Temporal lobe (tissue), 2 donors: Measurements from ENCODE around the gene SCYGR6.

- RAMPAGE, long total RNA = no peak
Observed at GRCh38 chr2:227406352-227406686, 18.6 kb upstream of the SCYGR1 start.

DNA sequence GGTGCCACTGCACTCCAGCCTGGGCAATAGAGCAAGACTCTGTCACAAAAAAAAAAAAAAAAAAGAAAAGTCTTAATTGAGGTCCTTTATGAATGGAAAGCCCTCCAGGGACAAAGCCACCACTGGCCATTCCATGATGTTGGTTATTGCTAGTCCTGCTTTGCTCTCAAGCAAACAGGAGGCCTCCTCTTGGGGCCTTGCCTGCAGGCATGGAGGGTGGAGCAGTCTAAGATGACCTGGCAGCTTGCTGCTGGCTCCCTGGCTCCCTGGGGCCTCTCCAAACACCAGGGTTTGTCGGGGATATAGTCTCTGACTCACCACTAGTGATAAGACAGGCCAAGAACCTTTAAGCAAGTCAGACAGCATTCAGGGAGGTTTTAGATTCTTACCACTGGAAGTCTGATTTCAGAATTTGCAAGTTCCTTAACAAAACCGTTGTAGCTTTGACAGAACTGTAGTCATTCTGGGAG is 5.8 kb upstream of the AGFG1 start:
- RAMPAGE, long total RNA = no peak

DNA sequence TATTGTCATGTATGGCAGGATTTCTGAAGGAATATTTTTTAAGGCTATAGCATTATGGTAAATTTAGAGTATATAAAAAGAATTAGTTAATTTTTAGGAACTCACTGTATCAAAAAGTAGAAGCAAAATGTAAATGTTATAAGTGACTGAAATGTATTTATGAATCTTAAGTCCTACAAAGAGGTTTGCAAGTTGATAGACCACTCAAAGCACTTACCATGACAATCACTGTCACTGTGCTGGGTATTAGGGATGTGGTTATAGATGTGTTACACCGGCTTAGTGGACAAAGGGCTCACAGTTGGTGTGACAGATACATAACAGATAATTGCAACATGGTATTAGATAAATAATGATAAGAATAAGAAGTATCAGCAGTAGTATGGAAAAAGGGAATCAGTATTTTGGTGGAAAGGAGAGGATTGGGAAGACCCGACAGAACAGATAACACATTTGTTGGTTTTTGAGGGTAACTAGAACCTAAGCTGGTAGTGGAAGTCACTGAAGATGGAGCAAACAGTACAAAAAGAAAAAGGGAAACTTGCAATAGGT is 21.6 kb downstream of the AGFG1 start:
- RAMPAGE, long total RNA = no peak

GRCh38 chr2:227555982-227557177 is 42.3 kb upstream of the SCYGR2 start:
- RAMPAGE, long total RNA = no peak

DNA sequence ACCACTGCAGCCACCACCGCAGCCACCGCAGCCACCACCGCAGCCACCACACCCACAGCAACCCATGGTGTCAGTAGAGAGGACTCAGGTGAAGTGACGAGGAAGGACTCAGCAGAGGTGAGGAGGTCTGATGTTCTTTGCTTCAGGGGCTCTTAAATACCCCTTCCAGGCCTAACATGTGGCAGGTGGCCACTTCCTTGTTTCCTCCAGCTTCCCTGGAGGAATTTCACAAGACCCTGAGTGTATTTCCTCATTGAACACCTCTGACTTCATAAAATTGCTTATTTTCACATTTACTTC is at the start of gene SCYGR6:
TSS of gene SCYGR6 (minus strand) at position 66 of the 300 bp plus-strand sequence.
- RAMPAGE, long total RNA = no peak

DNA sequence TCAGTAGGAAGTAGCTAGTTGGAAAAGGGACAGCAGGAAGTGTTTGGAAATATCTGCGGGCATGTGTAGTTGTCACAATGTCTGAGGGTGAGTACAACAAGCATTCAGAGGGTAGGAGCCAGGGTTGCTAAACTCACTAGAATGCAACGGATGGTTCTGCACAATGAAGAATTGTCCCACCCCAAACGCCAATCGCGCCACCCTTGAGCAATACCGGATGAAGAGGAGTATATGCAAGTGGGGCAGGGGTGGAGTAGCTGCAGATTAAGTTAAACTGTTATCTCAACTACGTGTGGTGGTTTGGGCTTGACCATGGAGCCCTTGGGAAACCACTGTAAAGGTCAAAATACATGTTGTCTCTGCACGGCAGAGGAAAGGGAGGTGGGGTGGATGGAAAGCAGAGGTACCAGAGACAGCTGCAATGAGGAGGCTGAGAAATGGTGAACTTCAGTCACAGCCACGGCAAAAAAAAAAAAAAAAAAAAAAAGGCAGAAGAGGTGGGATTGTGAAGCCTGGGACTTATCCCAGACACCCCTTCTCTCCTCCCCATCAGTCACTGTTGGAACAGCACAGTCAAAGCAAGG is 5.2 kb downstream of the CCL20 start:
- RAMPAGE, long total RNA = no peak

GRCh38 chr2:228839530-228840120 is 431.5 kb downstream of the PID1 start:
- RAMPAGE, long total RNA = no peak

DNA sequence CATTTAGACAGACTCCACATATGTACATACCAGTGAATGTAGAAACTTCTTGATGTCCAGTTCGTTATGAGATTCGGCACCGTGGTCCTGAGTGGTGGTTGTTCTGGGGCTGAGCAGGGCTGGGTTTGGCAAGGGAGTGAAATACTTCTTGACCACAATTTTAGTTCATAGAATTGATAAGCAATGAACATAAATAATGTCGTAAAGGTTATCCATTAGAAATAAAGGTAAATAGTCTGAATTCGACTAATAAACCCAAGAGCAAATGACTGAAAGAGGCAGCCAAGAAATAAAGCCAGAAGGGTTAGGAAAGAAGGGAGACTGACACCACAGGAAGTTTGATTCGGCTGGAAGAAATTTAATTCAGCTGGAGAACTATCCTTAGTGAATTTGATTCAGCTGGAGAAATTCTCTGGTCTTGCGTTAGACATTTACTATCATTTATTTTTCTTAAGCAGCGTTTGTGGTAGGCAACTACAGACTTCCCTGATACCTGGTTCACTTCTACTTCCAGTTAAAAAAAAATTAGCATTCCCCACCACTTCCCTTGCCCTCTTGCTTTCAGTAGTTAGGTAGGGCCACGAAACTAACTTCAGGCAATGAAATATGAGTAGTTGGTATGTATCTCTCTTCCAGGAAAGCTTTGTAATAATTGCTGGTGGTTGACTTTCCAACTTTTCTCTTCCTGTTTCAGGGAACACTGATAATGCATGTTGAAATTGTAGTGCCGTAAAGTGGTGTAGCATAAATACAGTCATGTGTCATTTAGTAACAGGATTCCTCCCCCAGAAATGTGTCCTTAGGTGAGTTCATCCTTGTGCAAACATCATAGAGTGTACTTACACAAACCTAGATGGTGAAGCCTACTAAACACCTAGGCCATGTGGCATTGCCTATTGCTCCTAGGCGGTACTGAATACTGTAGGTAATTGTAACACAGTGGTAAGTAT is 429.5 kb downstream of the PID1 start:
- RAMPAGE, long total RNA = no peak

GRCh38 chr2:229098609-229099358 is 172.3 kb downstream of the PID1 start:
- RAMPAGE, long total RNA = no peak

- RAMPAGE, long total RNA = no peak
Observed at GRCh38 chr2:229117267-229118256, 153.5 kb downstream of the PID1 start.

- RAMPAGE, long total RNA = no peak
Observed at GRCh38 chr2:229179511-229180034, 91.5 kb downstream of the PID1 start.

GRCh38 chr2:229255705-229256462 is 15.2 kb downstream of the PID1 start:
- RAMPAGE, long total RNA = no peak

- RAMPAGE, long total RNA = no peak
Observed at GRCh38 chr2:229266025-229266688, 4.9 kb downstream of the PID1 start.

- RAMPAGE, long total RNA = no peak
Observed at GRCh38 chr2:229268655-229269247, 2.3 kb downstream of the PID1 start.

GRCh38 chr2:229301271-229301954 is 30.3 kb upstream of the PID1 start:
- RAMPAGE, long total RNA = no peak

GRCh38 chr2:229330807-229331577 is 59.9 kb upstream of the PID1 start:
- RAMPAGE, long total RNA = no peak

GRCh38 chr2:229409915-229410807 is 139.1 kb upstream of the PID1 start:
- RAMPAGE, long total RNA = no peak

DNA sequence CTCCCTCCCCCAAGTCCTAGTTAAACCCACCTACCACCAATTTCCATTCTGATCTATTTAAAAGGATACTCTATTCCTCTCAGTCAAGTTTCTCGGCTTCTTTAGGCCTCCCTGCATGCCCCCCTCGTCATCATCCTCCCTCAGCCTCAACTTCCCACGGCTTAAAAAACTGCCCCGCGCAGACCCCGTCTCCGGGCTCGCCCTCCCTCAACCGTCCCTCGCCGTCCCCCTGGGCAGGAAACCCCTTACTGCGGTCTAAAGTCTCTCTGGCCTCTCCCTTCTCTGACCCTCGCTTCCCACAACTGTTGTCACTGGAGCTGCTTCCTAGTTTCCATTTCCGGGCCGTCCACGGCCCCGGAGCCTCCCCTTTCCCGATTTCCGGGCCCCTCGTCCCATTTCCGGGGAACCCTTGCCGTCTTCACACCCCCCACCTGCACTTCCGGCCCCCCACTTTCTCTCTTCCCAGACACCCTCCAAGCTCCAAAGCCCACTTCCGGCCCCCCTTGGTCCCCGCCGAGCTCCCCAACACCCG is 721 bp downstream of the TRIP12 start:
- RAMPAGE, long total RNA = no peak

- RAMPAGE, long total RNA = no peak
Observed at GRCh38 chr2:229922673-229923500, 584 bp downstream of the FBXO36 start.

GRCh38 chr2:230142826-230143054 is 74.0 kb upstream of the SLC16A14 start:
- RAMPAGE, long total RNA = no peak